ENCODE measurements around a stretch of chr4.

DNA sequence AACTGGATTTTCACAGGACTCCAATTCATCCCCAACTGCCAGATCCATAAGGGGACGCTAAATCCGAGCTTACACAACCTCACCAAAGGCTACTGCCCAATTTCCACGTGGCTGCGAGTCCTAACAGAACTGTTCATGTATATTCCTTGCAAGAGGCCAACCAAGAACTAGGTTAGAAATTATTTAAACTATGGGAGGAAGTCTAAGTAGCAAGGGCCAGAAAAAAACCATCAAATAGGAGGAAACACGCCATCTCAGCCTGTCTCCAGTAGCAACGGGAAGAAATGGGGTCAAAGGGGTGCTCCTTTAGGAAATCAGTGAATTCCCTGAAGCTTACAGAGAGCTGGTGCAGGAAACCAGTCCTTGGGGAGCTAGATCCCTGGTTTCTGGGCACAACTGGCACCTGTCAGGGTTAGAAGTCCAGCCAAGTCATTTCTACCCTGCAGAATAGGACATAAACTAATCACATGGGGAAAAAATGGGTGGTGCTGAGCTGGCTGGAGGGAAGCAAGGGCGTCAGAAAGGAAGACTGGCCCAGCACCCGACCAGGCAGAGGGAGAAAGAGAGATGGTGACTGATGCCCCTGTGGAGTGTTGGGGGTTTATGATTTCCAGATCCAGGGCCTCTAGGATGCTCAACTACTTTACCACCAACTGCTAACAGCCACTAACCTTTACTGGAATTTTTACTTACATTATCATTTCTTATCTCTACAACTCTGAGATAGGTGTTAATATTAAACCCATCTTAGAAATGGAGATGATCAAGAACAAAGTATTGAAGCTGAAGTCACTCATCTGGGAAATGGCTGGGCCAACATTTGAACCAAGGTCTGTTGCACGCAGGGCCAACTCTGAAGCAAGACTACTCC lies 20.5 kb downstream of the RELL1 start:
- PRO-cap, 2 experiments, result no peak in any of the 2 experiments

- PRO-cap, 2 experiments, result no peak in any of the 2 experiments
Measured at GRCh38 chr4:37676646-37677334, 9.4 kb downstream of the RELL1 start.

DNA sequence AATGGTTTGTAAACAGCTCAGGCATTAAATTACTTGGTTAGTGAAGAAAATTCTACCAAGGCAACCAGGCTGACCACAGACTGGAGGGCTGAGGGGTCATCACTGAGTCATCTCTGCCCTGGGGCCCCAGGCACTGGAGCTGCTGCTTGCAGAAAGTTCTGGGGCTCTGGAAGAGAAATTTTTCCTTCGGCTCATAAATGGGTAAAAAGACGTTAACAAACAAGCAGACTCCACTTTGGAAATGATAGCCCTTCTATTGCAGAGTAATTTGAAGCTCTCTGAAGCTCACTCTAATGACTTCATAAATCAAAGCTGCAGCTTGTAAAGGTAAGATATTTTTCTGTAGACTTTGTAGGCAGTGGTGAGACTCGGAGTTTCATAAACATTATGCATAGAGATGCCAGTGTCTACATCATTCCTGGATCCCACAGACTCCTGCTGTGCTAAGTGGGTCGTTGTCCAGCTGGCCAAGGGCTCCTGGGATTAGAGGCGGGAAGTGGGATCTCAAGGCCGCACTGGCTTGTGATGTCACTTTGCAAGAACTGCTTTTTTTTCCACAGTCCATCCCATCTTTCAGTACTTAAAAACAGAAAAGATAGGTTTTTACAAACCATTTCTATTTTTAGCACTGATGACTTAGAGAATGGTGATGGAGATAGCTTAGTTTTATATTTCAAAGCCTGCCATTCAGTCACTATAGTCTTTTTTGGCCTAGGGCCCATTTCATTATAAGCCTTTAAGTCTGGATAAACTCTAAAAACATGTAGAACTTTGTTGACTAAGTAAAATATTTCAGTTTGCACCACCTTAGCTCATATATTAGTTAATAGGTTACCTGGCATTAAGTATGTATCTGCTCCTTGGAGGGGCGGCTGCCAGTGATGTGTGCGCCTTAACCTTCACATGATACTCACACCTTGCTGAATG lies 159.8 kb downstream of the PTTG2 start:
- PRO-cap, 2 experiments, result no peak in any of the 2 experiments

- PRO-cap, 2 experiments, result no peak in any of the 2 experiments
Measured at GRCh38 chr4:38157315-38157935, 197.2 kb downstream of the PTTG2 start.

DNA sequence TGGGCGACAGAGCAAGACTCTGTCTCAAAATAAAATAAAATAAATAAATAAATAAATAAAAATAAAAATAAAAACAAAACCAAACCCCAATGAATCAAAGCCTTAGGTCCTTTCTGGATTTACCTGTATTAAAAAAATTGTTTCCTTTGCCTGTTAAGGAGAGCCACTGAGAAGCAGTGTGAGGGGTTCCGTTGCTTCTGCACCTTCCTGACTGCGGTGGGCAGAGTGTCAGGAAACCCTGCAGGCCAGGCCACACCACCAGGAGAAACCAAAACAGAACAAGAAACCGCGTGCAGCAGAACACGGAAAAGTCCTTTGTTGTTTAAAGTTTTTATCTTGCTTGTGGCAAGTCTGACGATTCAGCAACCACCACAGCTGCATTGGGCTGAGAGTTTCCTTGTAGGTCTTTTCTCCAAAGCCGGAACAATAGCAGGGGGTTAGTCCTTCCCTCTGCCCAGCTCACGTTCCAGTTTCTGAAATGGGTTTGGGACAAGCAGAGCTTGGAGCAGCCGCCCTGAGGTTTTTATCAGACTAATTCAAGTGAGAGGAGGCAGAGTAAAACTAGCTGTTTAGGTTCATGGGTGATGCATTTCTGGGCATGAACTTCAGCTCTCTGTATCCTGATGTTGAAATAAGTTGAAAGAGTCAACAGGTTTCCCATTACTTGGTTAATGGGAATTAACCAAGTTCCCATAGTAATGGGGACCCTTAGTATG lies 216.8 kb downstream of the PTTG2 start:
- PRO-cap, 2 experiments, result peak in 1 of 2 experiments; most common plus-strand start position 469 of the sequence (in 1); most common minus-strand start position 237 of the sequence (in 1)

DNA sequence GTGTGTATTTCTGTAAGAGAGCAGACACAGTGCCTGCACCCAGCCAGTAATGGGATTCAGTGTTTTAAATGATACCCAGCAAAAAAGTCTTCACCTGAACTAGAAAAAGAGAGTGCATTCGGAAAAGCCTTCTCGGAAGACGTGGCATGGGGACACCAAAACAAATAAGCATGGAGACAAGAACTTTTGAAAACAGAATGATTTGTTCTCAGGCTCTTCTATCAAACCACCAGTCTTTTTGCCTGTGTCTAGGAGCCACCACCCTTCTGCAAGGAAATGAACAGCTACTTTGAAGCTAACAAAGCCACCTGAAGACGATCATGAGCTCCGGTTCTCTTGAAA lies 335.1 kb upstream of the KLF3 start:
- PRO-cap, 2 experiments, result no peak in any of the 2 experiments

DNA sequence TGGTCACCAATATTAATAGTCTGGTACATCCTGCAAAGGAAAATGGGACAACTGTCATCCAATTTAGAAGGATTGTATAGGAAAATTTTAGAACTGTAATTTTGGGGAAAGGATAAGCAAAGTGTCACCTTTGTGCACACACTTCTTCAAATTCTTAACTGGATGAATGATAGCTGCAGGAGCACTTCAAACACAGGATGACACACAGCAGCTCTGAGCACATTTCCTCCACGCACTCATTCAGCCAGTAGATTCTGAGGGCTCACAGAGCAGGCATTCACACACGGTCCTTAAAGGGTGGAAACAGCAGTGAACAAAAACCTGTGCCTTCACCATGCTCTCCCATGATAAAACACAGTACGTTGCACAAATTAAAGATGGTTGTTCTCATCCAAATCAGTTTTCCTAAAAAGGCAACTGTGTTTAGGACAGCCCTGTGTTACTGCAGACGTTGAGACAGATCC lies 38.5 kb upstream of the KLF3 start:
- PRO-cap, 2 experiments, result no peak in any of the 2 experiments

DNA sequence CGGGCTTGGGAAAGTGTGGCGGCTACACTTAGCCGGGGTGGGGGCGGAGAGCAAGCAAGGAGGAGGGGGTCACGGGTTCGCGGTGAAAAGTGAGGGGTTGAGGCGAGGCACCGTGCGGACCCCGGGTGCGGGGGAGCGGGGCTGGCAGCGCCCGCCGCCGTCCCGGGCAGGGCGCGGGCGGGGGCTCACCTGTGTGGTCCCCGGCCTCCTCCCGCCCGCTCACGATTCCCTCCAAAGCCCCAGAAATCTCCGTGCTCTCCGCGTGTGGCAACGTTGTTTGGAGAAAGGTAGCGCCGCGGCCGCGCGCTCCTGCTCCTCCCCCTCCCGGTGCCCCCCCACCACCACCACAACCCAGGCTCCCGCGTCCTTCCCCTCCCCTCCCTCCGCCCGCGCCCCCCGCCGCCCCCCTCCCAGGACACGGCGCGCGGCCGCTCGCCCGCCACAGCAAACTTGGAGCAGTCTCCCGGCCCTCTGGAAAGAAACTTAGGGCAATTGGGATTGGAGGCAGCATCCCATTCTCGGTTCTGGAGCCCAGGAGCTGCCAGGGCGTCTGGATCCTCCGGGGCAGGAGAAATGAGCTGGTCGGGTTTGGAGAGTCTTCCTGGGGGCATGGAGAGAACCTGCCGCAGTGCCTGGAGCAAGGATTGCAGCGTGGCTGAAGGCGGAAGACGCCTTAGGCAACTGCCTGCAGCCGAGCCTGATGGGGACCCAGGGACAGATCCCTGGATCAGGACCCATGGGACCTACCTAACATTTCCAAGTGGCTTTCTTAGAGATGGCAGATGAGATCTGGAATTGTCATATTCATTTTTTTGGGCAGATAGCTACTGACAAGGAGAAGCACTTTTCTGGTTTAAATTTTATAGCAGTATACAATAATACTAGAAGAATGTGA lies 853 bp downstream of the KLF3 start:
- PRO-cap, 2 experiments, result peak in 2 of 2 experiments; most common plus-strand start position 418 of the sequence (in 1); most common minus-strand start position 279 of the sequence (in 1)

DNA sequence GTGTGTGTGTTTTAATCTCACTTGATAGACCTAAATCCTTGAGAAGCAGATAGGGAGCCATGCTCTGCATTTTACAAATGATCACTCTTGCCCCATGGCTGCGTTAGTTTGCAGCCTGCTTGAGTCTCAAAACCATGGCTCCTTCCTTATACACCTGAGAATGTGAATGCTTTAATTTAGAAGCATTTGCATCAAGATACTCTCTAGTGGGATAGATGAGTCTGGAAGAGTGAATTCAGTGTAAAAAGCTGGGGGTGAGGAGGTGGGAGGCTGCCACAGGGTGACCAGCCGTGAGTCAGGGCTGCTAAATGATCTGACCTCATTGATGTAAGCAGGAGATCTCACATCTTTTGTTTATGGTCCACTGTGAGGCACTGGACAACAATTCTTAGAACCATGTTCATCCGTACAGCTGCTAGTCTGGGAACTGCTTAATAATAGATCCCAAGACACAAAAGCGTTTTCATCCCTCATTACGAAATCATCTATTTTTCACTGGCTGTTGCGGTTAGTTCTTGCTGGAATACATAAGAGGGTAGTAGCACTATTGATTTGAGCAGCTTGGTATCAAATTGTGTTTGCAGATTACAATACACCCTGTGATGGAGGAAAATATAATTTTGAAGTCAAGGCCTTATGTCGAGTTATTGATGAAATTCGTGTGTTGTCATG lies 14.0 kb downstream of the KLF3 start:
- PRO-cap, 2 experiments, result no peak in any of the 2 experiments

DNA sequence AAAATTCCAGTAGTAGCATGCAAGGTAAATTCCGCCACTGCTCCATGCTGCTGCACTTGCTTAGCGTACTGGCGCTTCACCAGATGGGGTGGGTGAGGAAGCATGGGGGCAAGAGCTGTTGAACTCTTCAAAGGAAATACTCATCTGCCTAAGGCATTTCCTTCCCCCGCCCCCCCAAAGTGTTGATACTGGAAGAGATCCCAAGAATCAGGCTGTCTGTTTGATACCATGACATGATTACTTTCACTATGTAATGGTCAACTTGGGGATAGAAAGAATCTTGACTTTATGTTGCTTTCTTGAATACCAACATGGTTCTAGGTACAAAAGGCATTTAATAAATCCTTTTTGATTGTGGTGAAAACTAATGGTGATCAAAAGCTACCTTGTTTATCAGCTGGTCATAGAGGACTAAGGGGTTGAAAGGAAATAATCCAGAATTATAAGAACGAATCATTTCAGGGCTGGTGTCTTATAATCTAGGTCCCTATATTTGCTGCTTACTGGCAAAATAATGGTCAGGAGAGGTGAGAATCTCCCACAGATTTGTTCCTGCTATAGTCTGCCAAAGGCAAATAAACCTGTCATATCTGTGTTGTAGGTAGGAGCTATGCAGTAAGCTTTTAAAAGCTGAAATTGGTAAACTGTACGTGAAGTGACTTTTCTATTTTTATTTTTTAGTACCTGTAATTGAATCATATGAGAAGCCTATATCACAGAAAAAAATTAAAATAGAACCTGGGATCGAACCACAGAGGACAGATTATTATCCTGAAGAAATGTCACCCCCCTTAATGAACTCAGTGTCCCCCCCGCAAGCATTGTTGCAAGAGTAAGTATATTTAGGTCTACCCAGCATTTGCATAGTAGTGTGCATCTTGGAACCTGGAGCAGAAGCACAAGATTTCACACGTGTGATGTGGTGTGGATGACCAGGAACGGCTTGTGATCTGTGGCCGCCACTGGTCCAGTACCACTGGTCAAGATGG lies 25.3 kb downstream of the KLF3 start:
- PRO-cap, 2 experiments, result no peak in any of the 2 experiments

GRCh38 chr4:38805333-38806250 lies 1.0 kb upstream of the TLR1 start:
- PRO-cap, 2 experiments, result peak in 1 of 2 experiments; most common minus-strand start chr4:38805628 (in 1)

DNA sequence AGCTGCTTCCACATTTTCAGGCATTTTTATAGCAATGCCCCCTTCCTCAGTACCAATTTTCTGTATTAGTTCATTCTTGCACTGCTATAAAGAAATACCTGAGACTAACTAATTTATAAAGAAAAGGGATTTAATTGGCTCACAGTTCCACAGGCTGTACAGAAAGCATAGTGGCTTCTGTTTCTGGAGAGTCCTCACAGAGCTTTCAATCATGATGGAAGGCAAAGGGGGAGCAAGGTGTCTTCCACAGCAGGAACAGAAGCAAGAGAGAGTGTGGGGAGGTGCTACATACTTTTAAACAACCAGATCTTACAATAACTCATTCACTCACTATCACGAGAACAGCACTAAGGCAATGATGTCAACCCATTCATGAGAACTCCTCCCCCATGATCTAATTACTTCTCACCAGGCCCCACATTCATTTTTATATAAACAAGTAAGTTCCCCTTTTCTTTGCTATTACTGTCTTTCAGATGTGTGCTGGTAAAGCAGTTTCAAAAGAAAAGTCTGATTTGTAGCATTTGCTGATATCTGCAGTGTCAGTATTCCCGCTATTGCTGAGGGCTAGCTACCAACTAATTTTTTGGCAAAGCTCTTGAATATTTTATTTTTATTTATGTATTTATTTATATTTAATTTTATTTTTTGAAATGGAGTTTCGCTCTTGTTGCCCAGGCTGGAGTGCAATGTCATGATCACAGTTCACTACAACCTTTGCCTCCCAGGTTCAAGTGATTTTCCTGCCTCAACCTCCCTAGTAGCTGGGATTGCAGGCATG lies 11.9 kb upstream of the TLR1 start:
- PRO-cap, 2 experiments, result no peak in any of the 2 experiments

DNA sequence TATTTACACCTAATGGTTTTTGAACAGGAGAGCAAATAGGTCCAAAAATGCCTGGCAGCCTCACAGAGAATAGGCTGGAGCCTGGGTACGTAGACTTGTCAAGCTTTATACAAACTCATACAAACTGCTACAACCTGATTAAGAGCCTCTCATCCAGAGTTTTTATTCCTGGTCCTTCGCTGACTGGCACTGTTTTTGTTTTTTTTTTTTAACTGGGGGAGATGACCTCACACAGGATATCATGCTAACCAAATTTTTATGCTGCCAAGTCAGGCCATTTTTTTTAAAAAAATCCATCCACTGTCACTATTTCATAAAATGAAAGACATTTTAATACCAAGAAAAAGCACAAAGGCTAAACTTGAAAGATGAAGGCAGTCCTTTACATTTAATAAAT lies 1.9 kb downstream of the FAM114A1 start:
- PRO-cap, 2 experiments, result no peak in any of the 2 experiments

GRCh38 chr4:38872662-38873221 lies 5.1 kb downstream of the FAM114A1 start:
- PRO-cap, 2 experiments, result no peak in any of the 2 experiments

- PRO-cap, 2 experiments, result no peak in any of the 2 experiments
Measured at GRCh38 chr4:38903984-38904755, 36.6 kb downstream of the FAM114A1 start.

DNA sequence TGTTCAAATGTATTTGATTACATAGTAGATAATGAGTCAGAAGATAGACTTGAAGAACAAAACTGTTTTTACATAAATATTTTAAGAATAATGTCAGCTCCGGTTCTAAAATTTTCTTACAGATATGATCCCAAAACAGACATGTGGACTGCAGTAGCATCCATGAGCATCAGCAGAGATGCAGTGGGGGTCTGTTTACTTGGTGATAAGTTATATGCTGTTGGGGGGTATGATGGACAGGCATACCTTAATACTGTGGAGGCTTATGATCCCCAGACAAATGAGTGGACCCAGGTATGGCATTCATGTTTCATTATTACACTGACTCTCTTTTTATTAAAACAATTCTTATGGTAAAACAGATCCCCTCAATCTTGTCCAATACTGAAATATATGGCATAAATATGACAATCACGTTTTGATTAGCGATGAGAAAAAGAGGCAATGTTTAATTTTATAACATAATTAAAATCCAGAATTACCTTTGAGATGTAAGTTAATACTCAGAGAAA lies 53.1 kb downstream of the KLHL5 start:
- PRO-cap, 2 experiments, result no peak in any of the 2 experiments

DNA sequence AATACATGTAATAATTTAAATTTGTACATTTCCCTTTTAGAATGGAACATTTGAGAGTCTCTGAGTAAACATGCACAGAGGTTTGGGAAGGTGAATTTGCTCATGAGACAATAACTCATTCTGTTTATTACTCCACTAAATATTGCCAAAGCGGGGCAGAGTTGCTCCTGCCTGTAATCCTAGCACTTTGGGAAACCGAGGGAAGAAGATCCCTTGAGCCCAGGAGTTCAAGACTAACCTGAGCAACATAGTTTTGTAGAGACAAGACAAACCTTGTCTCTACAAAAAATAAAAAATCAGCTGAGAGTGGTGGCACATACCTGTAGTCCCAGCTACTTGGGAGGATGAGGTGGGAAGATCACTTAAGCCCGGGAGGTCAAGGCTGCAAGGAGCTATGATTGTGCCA lies 6.6 kb downstream of the KLB start:
- PRO-cap, 2 experiments, result no peak in any of the 2 experiments

- PRO-cap, 2 experiments, result no peak in any of the 2 experiments
Measured at GRCh38 chr4:39456571-39457435, 1.9 kb downstream of the RPL9 start.

- PRO-cap, 2 experiments, result no peak in any of the 2 experiments
Measured at GRCh38 chr4:39563810-39564204, 36.6 kb upstream of the UGDH start.

DNA sequence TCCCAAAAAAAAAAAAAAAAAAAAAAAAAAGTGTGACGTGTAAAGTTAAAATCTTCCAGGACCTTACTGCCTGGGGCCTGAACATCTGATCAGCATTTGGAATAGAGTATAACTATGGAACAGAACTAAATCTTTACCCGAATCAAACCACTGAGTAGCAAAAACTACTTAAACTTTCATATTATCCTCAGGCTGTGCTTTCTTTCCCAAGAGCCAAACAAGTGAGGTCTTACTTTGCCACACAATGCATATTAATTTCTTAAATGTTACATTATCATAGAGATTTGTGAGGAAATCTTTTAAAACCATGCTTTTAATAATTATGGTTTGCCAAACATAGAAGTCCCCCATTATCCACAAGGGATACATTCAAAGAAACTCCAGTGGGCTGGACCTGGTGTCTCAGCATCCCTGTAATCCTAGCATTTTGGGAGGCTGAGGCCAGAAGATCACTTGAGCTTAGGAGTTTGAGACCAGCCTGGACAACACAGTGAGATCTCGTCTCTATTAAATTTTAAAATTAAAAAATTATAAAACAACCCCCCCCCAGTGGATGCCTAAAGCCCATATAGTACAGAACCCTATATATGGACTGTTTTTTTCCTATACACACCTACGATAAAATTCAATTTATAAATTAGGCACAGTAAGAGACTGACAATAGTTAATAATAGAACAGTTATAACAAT lies 2.4 kb downstream of the SMIM14 start:
- PRO-cap, 2 experiments, result no peak in any of the 2 experiments

Data from psoas muscle (tissue), 2 donors.